Gallbladder (tissue), 1 donor: ENCODE measurements around the genes TMEM121B and DGCR6.

GRCh38 chr22:15775723-15775976, 85.8 kb downstream of the POTEH start:
- PRO-cap: no peak

GRCh38 chr22:17100189-17100825, 15.5 kb downstream of the IL17RA start:
- PRO-cap: no peak

DNA sequence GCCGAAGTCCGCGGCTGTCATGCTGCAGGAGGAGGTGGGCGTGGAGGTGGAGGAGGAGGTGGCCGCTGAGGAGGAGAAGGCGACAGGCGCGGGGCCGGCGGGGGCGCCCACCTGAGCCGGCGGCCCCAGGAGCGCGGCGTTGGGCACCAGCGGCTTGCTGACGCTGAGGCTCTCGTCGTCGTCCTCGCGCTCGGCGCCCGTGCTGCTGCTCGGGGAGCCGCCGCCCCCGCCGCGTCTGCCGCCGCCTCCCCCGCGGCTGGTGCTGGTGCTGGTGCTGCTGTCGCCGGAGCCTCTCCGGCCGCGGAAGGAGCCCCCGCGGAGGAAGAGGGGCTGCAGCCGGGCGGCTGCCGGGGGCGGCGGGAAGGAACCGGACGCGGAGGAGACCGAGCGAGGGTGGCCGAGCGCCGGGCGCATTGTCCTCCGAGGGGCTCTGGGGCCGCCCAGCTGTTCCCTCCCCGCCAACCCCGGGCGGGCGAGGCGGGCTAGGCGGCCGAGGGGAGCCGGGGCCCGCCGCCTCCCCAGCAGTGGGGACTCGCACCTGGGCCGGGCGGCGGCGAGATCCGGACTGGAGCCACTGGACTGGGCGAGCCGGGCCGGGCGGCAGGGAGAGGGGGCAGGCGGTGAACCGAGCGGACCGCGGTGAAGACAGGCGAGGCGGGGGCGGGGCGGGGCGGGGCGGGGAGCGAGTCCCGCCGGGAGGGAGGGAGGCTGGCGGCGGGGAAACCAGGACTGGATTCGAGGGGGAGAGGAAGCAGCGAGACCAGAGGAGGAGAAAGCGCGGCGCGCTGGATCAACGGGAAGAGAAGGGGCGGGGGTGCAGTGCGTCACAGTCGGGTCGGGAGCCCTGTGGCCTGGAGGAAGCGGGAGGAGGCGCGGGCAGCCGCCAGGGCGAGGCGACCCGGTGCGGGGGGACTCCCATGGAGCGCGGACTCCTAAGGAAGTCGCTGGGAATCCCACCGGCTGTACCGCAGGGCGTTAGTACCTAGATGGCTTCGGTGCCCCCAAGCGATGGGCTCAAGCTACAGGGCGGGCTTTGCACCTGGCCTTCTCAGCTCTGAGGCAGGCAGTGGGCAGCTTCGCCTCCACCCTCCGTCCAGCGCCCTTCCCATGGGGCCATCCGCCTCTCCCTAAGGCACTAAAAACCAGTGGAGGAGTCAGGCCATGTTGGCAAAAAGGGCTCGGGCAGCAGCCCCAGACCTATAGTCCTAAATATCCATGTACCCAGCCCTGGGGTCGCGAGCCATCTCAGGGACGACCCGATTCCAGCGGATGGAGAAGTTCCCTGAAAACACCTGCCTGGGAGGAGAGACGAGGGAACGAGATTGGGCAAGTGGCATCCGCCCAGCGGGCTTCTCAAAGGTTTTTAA, at the start of gene TMEM121B:
TSS of gene TMEM121B (minus strand) at position 647 of the 1,367 bp plus-strand sequence.
- PRO-cap: bidirectional peak, plus-strand start at position 827 of the sequence, minus-strand start at position 567 of the sequence

DNA sequence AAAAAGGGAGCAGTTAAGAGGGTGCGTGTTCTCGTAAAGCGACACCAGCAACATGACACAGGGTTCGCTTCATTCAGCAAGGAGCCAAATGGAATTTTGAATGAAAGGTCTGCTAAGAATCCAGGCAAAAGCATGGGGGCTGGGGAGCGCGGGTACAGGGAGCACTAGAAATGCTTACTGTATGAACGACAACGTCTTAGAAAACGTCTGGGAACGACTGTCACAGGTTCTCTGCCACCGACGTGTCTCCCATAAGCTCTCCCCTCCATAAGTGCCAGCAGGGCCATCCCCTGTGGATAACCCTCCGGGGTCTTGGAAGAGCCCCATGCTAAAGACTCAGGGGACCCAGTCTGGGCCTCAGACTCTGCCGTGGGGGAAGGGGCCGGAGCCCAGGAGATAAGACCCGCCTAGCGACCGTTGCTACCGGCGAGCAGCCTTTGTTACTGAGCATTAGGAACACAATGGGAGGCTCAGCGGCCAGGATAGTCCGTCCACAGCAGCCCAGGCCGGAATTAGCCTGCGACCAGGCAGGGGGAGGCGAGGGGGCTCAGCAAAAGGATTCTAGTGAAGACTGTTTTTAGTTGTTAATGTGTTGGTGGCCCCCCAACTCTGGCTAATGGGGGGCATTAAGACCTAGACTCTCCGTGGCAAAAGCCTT, 20.7 kb downstream of the ADA2 start:
- PRO-cap: unidirectional peak, plus-strand start at position 461 of the sequence

DNA sequence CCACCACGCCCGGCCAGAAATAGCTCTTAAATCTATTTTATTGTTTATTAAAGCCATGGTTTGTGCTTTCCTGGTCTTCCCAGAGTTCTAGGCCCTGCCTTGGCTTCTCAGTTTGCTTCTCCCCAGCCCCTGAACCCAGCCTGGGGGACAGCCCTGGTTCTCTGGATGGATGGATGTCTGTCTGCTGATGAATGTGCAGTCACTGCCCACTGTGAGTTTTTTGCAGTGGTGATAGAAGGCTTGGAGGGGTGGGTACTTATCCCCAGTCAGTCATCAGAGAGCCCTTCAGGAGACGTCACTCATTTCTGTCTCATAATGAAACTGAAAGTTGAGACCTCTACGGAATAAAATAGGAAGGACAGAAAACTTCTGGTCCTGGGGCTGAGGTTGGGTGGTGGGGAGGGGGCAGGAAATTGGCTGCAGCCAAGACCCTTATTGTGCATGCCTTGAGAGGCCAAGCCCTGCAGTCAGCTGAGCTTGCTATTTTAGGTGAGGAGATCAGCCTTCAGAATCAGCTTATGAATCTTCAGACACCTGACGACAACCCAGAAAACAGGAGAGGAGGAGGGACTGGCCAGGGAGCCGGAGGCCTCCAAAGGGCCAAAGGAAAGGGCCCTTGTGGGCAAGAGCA, 17.7 kb upstream of the ADA2 start:
- PRO-cap: no peak

GRCh38 chr22:17257476-17258520, 38.6 kb upstream of the ADA2 start:
- PRO-cap: no peak

DNA sequence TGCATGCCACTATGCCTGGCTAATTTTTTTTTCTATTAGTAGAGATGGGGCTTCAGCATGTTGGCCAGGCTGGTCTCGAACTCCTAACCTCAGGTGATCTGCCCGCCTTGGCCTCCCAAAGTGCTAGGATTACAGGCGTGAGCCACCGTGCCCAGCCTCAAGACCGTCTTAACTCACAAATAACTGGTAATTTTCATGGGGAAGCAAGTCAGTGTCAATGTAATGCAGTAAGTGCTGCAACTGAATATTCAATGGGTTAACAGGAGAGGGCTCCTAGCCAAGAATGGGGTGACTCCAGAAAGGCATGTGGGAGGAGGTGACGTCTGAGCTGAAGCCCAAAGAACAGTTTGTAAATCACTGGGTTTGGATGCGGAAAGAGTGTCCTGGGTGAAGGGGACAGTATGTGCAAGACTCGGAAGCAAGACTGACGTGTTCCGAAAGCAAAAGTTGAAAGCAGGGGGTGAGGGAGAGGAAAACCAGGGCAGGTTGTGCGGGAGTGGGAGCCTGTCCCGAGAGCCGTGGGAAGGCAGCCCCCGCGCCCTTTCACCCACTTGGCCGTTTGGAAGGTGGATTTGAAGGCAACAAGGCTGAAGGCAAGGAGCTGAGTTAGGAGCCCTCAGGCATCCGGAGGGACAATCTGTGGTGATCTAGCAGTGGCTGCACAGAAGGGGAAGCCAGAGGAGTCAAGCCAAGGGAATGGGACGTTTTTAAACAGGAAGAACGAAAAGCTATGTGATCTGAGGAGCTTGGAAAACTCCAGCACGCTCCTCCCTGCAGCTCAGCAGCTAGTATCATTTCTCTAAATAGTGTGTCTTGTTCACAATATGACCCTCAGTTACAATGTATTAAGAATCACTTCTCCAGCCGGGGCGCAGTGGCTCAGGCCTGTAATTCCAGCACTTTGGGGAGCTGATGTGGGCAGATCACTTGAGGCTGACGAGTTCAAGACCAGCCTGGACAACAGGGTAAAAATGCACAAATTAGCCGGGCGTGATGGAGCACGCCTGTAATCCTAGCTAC, 7.6 kb downstream of the SLC25A18 start:
- PRO-cap: bidirectional peak, plus-strand start at position 473 of the sequence, minus-strand start at position 180 of the sequence; unidirectional peak, plus-strand start at position 569 of the sequence; unidirectional peak, plus-strand start at position 635 of the sequence; unidirectional peak, plus-strand start at position 852 of the sequence

- PRO-cap: no peak
Observed at GRCh38 chr22:17726459-17727390, 47.5 kb downstream of the BID start.

- PRO-cap: no peak
Observed at GRCh38 chr22:17779102-17779950, 5.1 kb upstream of the BID start.

DNA sequence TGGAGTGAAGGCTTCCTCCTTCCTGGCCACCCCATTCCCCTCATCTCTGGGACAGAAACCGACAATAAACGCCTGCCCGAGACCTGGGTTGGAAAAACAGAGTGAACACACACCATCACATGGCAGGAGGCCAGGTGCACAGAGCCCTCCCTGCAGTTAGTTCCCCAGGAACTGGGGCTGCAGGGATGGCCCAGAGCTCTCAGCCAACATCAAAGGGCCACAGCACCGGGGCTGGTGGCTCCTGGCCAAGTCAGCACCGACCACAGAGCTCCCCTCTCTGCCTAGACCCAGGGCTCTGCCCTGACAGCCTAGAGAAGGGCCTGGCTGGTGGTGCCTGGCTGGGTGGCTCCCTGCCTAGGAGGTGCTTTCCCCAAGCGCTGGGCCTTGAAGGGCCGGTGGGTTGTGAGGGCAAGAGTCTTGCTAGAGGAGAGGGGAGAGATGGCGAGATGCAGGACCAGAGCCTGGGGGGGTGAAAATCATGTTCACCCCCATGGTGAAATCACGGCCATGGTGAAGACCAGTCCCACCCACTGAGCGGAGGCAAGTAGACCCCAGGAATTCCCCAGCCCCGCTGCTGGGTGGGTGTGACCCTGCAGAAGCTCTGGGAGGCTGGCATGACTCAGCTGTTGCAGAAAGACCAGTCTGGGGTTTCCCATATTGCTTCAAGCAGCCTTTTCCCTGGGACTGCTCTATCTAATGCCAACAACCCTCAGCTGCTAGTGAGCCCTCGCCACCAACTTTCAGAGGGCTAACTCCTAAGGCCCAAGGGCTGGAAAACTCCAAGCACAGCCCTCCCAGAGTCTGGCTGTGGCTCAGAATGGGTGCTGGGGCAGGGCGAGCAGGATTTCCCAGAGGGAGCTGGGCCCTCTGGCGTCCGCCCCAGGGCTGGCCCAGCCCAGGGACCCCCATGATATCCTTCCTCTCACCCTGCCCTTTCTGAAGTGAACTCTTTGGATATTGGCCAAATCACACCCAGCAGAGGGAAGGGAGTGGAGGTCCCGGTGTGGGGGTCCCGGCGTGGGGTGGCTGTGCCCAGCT, 7.3 kb upstream of the BID start:
- PRO-cap: no peak

DNA sequence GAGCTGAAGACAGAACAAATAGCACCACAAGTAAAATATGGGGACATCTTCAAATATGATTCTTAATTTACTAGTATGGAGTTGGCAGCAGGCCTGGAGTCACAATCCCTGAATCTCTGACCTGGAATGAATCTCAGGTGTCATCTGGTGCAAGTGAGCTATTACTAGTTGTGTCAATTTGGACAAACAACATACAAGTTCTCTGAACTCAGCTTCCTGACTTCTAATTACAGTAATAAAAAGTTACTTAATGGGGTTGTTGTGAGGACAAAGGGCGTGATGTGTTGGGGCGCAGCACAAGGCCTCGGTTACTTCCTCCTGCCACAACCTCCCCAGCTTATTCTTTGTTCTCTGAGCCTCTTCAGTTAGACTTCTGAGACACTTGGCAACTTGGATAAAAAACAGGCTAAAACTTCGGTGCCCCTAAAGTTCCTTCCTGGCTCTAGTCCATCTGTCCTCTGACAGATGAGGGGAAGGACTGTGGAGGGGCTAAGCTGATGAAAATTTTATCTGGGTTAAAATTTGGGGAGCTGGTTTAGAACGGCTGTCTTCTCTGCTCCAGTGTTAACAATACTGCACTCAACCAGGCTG, 95.4 kb upstream of the BID start:
- PRO-cap: no peak

DNA sequence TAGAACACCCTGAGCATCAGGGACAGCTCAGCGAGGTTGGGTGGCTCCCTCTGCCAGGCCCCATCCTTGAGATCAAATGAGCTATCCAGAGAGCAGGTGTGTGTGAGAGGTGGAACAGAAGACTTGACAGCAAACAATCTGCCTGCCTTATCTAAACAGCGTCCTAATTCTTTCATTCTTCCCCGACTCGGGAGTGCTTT, 96.2 kb upstream of the BID start:
- PRO-cap: no peak

DNA sequence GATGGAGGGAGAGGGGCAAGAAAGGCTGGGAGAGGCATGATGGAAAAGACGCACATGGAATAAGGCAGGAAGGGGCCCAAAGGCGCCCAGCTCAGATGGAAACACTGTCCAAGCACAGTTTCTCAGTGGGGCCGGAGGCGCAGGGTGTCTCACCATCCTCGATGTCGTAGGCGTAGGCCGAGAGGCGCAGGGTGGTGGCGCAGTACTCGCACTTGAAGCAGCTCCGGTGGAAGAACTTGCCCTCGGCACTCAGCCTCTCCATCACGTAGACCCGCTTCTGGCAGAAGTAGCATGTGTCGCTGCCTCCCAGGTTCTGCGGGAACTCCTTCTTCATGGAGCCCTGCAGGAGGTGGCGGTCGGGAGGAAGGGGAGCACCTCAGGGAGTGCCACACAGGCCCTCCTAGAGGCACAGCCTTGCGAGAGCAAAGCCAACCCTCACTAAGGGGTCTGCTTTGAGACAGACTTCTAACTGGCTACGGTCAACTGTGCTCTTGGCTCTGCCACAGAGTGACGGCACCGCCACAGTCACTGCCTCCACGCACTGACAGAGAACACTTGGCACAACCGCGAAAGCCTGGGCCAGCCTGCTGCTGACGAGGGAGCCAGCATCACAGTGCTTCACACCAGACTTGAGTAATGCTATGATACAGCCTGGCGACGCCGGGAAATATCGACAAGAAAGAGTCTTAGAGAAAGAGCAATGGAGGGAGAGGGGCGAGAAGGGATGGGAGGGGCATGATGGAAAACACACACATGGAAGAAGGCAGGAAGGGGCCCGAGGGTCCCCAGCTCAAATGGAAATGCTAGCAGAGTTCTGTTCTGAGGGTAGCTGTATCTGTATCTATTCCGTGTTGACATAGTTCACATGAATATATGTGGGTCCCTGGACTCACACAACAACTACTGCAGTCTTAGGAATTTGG, 97.7 kb upstream of the BID start:
- PRO-cap: no peak

DNA sequence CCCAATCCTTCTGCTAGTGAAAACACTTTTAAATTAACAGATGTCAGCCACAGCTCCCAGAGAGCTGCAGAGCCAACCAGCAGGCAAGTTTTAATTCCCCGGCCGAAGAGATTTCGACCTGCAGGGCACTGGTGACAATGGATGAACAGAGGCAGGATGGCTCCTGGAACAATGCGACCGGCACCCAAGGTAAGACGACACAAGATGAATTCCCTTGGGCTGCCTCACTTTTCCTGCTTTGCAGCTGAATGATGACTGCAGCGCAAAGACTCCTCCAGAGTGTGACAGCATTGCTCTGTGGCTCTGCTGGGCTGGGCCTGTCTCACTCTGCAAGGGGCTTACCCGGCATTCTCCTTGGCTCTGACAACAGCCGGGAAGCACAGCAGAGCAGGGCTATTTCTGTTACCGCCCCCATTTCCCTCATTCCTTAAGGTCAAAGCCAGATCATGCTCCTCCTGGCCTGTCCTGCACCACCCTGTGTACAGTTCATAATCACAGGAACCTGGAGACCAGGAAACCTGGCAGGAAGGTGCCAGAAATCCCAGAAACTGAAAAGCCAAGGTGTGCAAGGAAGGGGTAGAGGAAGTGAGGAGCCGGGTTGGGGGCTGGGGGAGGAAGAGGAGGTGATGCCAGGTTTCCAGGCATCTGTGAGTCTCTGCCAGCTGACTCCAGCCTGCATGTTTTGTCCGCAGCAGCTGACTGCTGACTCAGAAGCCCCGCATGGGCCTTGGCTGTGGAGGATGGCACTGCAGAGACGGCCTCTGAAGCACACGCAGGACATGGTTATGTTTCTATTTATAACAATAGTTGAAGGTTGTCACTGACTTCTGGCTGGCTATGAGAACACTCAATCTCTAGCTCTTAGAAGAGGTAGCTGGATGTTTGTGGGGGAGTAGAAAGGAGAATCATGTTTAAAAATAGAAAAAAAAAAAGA, 113.7 kb downstream of the MICAL3 start:
- PRO-cap: no peak

GRCh38 chr22:17924828-17925459, 99.4 kb downstream of the MICAL3 start:
- PRO-cap: no peak

DNA sequence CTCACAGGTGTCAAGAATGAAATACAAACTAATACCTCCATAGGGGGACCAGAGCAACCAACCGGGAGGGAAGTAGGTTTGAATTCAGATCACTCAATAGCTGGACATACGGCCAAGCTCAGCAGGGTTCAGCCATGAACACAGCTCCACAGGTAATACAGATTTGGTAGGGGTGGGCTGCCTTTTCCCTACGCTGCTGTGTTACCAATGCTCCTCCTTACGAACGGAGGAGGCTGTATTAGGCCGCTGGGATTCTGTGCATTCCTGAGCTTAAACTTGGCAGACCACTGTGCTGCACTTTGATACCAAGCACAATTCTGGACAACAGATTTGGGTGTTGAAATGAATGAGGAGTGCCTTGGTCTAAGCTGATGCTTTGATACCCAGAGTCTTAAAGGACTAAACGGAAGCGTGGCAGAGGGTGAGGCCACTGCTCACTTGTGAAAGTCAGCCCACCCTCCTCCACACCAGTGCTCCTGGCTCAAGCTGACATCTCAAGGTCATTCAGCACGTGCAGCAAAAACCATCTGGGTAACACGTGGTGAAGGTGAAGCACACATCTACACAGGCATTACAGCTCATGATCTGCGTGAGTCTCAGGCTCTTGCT, 86.0 kb downstream of the MICAL3 start:
- PRO-cap: no peak

GRCh38 chr22:18048384-18048875, 24.1 kb upstream of the MICAL3 start:
- PRO-cap: no peak

- PRO-cap: no peak
Observed at GRCh38 chr22:18113614-18113867, 2.9 kb downstream of the TUBA8 start.

DNA sequence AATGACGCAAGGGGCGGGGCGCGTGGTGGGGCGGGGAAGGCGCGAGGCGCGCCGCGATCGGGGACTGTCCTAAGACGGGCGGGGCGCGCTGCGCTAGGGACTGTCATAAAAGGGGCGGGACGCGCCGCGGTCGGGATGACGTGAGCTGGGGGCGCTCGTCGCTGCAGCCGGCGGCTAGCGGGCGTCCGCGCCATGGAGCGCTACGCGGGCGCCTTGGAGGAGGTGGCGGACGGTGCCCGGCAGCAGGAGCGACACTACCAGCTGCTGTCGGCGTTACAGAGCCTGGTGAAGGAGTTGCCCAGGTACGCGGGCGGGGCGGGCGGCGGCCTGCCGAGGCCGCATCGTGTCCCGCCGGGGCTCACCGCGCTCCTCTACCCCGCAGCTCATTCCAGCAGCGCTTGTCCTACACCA, at the start of gene DGCR6:
TSS of gene DGCR6 (plus strand) at position 138 of the 411 bp plus-strand sequence.
- PRO-cap: no peak

GRCh38 chr22:18950657-18951124, 14.6 kb upstream of the PRODH start:
- PRO-cap: no peak